Hepatocyte (in vitro differentiated cells and primary cell): ENCODE measurements around a stretch of chr10.

DNA sequence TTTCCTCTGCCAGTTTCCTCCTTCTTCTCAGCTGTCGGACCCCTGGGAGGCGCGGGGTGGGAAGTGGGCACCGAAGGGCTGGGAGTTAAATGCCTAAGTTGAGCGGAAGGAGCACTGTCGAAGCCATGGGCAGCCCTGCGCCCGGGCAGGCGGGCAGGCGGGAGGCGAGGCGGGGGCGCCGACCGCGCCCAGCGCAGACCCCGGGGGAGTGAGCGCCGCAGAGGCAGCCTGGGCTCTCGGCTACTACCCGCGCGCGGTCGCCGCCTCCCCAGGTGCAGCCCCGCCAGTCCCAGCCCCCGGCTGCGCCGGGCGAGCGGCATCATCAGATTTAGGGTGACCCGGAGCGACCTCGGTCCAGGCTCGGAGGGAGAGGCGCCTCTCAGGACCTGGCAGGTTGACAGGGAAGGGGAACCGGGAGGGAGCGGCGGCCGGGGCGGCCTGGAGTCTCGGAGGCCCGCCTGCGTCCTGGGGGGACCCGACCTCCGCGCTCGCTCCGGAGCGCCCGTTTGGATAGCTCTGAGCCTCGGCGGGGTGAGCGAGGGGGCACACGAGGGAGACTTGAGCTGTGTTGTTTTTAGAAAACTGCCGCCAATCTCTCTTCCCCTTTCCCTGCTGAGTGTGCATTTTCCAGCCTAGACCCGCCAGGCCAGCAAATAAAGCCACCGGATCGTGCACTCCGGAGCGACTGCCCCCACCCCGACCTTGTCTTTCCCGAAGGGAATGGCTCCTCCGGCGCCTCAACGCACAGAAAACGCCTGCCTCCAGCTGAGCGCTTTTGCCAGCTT, 2.2 kb upstream of the NRP1 start:
- RAMPAGE, long total RNA: no peak
- RRBS: 1% methylated on average over 34 of the region's 70 CpGs

- RAMPAGE, long total RNA: no peak
These were observed 31.3 kb upstream of the NRP1 start for GRCh38 chr10:33365698-33366202.

DNA sequence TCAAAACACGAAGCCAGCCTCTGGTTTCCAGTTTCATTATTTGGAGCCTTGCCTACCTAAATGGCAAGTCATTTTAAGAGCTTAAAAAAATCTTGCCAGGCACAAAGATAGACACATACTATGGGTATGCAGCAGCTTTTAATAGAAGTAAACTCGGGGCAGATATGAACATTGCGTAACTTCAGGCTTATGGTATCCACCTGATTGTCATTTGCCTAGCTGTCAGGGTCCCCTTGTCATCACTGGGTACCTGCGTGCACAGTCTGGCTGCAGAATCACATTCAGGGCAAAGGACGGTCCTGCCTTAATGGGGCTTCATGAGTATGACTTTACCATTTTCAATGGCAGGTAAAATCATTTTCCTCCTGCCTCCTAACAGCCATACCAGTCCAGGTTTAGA, 466.1 kb upstream of the NRP1 start:
- RAMPAGE, long total RNA: no peak
- RRBS: no CpG with 5 or more reads among the region's 5 CpGs

- RAMPAGE, long total RNA: no peak
- RRBS: no CpG with 5 or more reads among the region's 7 CpGs
These were observed 581.7 kb downstream of the PARD3 start for GRCh38 chr10:34233144-34234068.

DNA sequence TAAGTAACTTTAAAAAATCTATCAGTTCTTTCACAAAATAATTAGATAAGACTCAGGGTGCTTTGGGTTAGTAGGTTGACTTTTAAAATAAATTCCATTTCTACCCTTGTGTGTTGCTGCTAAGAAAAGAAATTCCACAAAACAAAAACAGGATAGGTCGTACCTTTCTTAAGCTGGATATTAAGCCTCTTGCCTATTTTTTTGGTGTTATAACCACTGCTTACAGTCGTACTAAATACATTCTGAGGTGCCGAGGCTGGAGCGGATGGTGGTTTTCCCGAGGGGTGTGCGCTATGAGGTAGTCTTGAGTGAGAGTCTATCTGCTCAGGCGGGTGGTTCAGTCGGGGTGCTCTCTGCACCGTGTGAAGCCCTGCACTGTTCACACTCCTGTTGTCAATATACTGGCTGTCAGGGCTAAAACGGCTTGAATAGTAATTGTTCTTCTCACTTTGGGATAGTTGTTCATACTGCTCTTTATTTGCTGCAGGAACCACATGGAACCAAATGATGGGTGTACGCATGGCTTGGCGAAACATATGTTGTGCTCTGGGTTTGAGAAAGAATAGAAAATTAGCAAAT, 432.6 kb downstream of the PARD3 start:
- RAMPAGE, long total RNA: no peak
- RRBS: no CpG with 5 or more reads among the region's 12 CpGs

- RAMPAGE, long total RNA: no peak
- RRBS: no CpG with 5 or more reads among the region's 11 CpGs
These were observed 388.0 kb downstream of the PARD3 start for GRCh38 chr10:34427085-34427539.

GRCh38 chr10:34538050-34538442, 277.1 kb downstream of the PARD3 start:
- RAMPAGE, long total RNA: no peak
- RRBS: no CpG with 5 or more reads among the region's 7 CpGs

GRCh38 chr10:34542337-34542778, 272.7 kb downstream of the PARD3 start:
- RAMPAGE, long total RNA: no peak

DNA sequence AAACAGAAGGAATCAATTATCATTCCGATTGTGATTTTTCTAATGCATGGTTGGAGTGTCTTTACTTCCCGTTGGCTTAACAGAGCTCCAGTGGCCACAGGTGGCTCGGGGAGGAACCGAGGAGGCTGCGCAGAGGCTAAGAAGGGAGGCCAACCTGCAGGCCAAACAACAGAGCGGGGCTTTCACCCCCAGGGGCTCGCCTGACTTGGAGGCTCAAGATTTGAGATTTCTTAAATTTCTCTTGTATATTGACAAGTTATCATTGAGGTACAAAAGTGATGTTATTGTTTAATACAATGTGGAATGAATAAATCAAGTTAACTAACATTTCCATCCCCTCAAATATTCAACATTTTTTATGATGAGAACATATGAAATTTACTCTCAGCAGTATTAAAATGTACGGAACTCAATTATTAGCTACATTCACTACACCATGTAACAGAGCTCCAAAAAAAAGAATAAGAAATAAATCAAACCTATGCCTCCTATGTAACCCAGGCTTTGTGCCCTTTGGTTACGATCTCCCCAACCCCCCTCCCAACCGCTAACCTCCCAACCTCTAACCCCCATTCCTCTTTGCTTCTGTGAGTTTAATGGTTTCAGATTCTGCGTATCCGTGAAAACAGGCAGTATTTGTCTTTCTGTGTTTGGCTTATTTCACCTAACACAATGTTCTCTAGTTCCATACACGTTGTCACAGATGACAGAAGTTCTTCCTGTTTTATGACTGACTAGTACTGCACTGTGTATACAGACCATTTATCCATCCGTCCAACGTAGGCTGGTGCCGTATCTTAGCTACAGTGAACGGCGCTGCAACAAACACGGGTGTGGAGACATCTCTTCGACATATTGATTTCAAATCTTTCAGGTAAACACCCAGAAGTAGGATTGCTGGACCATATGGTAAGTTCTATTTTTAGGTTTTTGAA, 182.0 kb downstream of the PARD3 start:
- RAMPAGE, long total RNA: no peak
- RRBS: no CpG with 5 or more reads among the region's 20 CpGs

- RAMPAGE, long total RNA: no peak
- RRBS: no CpG with 5 or more reads among the region's 5 CpGs
These were observed 54.6 kb downstream of the PARD3 start for GRCh38 chr10:34760346-34760963.

DNA sequence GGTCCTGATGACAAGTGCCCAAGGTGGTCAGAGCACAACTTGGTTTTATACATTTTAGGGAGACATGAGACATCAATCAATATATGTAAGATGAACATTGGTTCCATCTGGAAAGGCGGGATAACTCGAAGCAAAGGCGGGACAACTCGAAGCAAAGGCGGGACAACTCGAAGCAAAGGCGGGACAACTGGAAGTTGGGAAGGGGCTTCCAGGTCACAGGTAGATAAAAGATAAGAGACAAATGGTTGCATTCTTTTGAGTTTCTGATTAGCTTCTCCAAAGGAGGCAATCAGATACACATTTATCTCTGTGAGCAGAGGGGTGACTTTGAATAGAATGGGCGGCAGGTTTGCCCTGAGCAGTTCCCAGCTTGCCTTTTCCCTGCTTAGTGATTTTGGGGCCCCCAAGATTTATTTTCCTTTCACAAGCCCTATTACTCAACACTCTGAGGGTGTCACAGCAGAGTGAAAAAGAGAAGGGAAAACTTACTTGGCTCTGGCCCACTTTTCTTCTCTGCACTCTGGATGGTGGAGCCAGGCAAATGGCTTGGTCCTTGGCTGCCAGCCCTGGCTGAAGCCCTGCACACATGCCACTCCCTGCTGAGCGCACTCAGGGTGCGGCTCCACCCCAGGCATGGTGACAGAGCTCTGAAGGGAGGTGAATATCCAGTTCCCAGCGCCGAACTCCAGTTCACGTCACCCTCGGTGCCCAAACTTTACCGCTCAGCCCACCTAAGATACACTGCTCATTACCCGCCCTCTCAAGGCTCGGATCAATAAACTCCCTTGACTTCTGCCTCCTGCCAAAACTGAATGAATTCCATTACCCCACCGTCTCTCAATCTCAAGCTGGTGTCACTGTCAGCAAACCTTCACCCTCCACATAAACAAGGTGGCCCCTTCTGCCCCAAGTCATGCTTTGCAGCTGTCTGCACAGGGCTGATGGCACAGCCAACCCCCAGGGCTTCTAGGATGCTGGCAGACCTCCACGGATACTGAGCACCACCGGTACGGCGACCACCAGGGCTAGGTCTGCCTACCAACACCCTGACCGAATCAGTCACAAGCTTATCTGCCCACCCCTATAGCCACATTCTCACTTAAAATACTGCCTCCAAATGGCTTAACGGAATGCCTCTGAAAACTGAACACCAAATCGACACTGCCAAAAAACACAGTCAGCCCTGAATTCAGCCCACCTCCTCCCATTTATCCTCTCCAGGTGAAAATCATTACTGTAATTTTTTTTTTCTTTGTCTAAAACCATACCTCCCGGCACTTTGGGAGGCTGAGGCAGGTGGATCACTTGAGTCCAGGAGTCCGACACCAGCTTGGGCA, 46.4 kb downstream of the PARD3 start:
- RAMPAGE, long total RNA: no peak
- RRBS: no CpG with 5 or more reads among the region's 27 CpGs

GRCh38 chr10:35087535-35088354, 2.4 kb downstream of the CUL2 start:
- RAMPAGE, long total RNA: no peak
- RRBS: no CpG with 5 or more reads among the region's 4 CpGs

DNA sequence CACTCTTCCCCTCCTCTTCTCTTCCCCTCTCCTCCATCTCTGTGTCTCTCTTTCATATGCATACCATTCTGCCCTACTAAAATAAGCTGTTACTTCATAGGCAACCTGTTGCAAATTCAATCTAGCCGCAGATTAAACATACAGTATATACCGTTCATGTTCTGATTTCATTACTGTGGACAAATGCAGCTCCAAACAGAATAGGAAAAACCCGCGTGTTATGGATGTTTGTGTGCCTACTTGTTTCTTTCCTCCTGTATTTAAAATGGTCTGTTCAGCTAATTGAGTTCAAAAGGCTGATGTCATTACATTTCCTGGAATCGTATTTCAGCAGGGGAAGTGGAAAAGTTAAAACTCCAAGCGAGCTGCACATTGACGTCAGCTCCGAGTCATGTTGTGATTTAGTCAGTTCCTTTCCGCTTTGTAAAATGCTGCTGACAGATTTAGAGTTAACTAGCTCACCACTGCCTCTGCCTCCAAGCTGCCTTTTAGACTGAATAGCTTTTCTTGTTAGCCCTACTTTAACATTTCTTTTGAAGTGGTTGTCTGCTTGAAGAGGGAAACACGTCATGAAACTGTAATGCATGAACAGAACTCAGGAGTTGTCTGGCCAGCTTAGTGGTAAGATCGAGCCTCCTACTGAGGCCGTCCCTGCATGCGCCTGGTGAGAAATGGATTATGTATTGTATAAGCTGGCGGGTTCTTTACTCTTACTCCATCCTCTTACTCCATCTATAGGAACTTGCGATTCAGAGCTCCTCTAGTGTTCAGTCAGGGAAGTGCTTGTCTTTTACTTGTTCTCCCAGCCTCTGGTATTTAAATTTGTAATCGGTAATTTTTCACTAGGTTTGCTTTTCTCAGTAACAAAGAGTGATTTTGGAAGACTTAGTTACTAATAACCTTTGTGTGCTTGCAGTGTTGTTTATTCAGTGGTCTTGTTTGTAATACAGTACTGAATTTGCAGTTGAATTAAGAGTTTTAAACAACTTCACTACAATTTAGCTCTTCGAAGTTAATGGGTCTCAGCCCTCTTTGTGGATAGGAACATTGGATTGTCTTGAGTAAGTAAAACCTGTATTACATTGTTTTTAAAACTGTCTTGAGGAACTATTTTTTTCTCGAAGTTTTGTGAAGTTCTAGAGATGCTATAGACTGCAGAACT, 69.2 kb downstream of the CREM start:
- RAMPAGE, long total RNA: no peak
- RRBS: no CpG with 5 or more reads among the region's 18 CpGs

- RAMPAGE, long total RNA: no peak
- RRBS: no CpG with 5 or more reads among the region's 5 CpGs
These were observed 82.6 kb downstream of the CREM start for GRCh38 chr10:35209243-35209607.

DNA sequence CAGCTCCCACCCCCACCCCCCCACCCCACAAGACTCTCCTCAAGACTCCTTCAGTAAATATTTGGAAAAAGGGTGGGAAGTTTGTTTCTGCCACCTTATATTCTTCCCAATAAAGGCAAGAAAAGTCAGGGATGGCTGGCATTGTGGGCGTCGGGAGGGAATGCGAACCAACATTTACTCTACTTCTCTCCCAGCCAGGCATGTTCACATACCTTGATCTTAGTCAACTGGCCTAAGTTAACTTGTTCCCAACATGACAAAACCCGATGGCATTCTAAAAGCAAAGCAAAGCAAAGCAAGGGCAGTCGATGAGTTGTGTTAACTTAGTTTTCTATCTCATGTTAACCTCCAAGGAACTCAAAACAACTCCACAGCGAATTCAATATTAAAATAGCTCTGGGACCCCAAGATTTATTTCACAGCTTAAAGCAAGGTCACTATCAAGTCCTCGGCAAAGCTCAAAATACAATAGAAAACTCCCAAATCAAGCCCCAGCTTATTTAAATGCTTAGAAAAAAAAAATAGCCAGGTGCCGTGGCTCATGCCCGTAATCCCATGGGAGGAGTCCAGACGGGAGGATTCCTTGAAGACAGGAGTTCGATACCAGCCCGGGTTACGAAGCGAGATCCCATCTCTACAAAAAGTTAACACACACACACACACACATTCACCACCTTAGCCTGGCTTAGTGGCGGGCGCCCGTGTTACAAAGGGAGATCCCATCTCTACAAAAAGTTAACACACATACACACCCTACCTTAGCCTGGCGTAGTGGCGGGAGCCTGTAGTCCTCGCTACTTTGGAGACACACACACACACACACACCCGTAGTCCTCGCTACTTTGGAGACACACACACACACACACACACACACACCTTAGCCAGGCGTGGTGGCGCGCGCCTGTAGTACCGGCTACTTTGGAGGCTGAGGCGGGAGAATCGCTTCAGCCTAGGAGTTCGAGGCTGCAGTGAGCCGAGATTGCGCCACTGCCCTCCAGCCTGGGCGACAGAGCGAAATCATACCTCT, 944 bp upstream of the CCNY start:
- RAMPAGE, long total RNA: no peak
- RRBS: no CpG with 5 or more reads among the region's 34 CpGs

GRCh38 chr10:35347992-35349351, 12.2 kb downstream of the CCNY start:
- RAMPAGE, long total RNA: no peak
- RRBS: no CpG with 5 or more reads among the region's 20 CpGs

- RAMPAGE, long total RNA: no peak
- RRBS: no CpG with 5 or more reads among the region's 4 CpGs
These were observed 35.2 kb downstream of the CCNY start for GRCh38 chr10:35371393-35372083.

GRCh38 chr10:35379159-35379758, 43.0 kb downstream of the CCNY start:
- RAMPAGE, long total RNA: no peak
- RRBS: no CpG with 5 or more reads among the region's 6 CpGs

DNA sequence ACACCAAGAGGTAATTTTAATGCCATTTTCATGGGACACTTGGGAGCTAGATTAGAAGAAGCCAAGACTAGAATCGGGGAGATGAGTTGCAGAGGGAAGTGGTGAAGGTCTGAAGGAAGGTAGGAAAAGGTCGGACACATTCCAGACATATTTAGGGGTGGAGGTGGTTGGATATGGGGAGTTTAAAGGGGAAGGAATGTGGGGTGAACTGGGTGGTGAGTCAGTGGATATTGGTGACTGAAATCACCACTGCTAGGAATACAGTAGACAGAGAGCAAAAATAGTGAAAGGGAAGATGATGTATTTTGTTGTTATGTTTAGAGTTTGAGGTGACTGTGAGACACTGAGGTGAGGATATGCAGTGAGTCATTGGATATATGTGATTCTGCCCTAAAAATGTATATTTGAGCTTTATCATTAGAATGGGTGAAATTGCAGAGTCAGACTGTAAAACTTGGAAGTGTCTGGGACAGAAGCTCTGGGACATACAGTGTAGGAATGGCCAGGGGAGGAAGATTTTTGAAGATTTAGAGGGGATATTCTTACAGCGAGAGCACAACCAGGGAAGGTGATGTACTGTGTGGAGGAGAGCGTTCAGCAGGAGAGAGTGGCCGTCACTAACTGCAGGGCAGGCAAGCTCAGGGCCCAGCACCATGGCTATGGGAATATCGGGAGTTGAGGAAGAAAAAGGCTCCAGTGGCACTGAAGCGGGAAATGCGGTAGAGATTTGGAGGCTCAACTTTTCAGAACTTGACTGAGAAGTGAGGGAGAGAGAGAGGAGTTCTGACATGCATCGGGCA, 77.0 kb downstream of the CCNY start:
- RAMPAGE, long total RNA: no peak
- RRBS: no CpG with 5 or more reads among the region's 9 CpGs

GRCh38 chr10:35423480-35423903, 87.2 kb downstream of the CCNY start:
- RAMPAGE, long total RNA: no peak
- RRBS: no CpG with 5 or more reads among the region's 4 CpGs